HT-29 (cell line): Measurements from ENCODE around the genes GDA and ALDH1A1.

DNA sequence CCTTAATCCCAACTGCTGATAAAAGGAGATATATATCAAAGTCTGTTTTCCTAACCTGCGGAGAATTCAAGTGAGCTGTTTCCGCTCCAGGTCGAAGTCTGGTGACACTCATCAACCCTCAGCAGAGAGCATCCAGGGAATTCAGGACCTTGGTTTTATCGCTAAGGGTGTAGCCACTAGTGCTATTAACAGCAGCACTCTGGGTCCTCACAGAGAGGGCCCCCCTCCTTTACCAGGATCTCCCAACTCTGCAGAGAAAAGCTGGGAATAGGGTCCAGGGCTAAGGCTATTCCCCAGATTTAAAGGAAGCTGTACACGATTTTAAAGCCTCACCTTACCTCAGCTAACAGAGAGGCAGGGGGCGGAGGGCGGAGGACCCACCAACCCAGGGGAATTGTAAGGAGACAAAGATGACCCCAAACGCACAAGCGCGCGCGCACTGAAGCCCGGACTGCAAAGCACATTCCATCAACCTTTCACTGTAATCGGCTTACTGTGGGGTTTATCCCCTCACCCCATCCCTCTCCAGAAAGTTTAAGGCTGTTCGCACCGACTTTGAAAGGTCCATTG lies 770 bp downstream of the CEMIP2 start:
- RAMPAGE, long total RNA, result no peak

DNA sequence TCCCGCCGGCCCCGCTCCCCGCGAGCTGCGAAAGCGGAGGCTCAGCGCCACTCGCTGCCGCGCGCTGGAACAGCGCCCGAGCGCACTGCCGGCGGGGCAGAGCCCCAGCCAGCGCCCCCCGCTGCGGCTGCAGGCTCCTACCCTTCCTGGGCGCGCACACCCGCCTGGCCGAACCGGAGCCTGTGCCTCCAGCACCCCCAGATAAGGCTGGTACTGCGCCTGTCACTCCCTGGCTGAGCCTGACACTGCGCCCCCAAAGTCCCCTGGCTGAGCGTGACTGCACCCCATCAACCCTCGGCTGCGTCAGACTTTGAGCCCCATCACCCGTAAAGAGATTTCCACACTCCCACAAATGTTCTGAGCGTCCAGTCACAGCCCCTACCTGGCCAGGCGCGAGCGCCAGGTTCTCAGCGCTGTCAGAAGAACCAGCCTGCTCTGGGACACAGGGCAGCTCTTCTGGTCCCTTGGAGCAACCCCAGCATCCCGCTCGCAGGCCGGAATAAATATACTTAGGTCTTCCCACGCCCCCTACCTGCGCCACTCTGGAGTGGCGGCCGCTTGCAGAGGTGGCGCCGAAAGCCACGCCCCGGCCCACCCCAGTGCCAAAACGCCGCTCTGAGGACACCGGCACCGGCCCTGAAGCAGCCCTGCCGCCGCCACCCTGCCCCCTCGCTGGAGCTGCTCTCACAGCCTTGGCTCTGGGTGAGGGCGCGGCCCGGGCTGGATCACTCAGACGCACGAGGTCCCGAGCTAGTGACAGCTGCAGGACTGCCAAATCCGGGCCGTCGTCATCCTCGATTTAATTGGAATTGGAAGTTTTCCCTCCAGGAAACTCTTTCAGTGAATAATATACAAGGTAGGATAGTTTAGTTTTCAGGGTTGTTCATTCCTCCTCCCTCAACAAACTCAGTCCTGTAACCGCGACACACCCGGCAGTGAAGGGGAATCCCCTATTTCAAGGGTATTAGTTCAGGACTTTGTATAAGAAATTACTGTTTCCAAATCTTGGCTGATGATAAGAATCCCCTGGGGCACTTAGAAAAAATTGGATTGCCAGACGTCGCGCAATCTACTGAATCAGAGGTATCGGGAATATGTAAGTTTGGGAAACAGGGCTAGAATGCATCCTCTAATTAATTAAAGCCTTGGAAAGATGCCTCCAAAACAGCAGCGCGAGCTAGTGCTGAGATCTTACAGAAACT lies 1.1 kb upstream of the CEMIP2 start:
- RAMPAGE, long total RNA, result no peak

GRCh38 chr9:71945180-71945433 lies 33.7 kb downstream of the C9orf85 start:
- RAMPAGE, long total RNA, result no peak

DNA sequence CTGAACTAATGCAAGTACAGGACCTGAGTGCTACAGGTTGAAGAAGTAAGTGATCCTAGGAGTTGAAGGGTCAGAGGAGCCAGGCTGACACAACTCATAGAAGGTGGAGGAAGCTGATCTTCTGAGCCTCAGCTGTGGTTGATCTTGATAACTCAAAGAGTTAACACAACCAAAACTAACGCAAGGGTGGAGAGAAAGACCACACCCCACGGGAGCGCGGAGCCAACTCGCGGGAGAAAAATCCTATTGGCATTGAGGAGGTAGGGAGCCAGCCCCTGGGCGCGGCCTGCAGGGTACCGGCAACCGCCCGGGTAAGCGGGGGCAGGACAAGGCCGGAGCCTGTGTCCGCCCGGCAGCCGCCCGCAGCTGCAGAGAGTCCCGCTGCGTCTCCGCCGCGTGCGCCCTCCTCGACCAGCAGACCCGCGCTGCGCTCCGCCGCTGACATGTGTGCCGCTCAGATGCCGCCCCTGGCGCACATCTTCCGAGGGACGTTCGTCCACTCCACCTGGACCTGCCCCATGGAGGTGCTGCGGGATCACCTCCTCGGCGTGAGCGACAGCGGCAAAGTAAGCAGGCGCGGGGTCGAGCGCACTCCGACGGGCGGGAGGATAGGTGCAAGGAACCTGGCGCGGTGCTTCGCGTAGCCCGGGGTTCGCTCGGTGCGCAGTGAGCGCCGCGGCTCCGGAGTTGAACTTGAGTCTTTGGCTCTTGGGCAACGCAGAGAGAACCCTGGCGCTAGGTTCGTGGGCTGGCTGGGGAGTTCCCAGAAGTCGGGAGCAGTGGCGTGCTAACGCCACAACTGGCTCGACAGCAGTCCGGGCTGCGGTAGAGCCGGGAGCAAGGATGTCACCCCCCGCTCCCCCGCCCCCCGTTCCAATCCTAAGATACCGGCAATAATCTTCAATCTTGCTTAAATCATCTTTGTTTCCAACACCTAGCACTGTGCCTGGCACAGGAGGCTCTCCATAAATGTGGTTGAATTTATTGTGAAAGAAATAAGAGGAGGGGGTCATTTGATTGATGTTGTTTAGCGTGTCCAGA lies at the start of gene GDA:
Gene GDA (plus strand): TSS at position 324 of the 1,041 bp plus-strand sequence.
- RAMPAGE, long total RNA, result no peak

GRCh38 chr9:72349359-72349778 lies 15.6 kb downstream of the ZFAND5 start:
- RAMPAGE, long total RNA, result no peak

GRCh38 chr9:72358824-72359802 lies 5.9 kb downstream of the ZFAND5 start:
- RAMPAGE, long total RNA, result no peak

- RAMPAGE, long total RNA, result no peak
Observed at GRCh38 chr9:72361257-72361855, 3.7 kb downstream of the ZFAND5 start.

- RAMPAGE, long total RNA, result no peak
Observed at GRCh38 chr9:72362477-72363152, 2.4 kb downstream of the ZFAND5 start.

GRCh38 chr9:72539961-72540456 lies 18.6 kb downstream of the TMC1 start:
- RAMPAGE, long total RNA, result no peak

GRCh38 chr9:72557693-72558193 lies 36.3 kb downstream of the TMC1 start:
- RAMPAGE, long total RNA, result no peak

DNA sequence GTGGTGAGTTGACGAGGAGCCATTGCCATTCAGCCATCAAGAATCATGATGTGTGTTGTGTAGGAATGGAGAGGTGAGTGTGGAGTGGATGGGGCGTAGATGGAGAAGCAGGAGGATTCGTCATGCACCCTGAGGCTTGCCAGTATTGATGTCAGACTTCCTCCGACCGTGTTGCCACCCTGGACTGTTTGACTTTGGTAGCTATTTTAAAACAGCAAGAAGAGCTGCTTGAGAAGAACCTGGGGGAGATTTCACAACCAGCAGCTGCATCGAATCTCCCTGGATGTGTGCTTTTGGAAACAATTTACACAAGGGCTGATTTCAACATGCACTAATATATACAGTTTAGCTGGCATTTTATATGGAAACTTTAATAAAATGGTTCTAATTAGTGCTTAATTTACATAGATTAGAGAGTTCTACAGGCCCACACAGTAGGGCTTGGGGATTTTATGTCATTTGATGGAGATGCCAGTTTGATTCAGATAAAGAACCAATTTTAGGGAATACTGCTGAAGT lies 64.4 kb downstream of the TMC1 start:
- RAMPAGE, long total RNA, result no peak

DNA sequence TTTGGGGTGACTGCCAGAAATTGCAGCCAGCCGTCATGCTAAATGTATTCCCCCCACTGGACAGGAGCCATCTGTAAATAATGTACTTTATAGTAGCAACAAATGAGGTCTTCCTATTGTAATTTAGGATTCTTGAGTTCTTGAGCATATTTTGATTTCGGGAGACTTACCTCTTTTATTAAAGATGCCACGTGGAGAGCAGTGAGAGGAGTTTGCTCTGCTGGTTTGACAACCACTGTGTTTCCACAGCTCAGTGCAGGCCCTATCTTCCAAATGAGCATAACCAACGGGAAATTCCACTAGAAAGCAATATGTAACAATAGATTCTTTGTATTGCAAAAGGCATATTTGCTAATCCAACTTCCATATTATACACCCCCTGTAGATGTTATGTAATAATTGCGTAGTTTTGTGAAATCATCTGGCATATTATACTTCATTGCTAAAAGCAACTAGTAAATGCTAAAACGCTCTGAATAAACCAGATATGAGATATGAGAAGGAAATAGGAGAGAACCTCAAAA lies 27.5 kb downstream of the ALDH1A1 start:
- RAMPAGE, long total RNA, result no peak

DNA sequence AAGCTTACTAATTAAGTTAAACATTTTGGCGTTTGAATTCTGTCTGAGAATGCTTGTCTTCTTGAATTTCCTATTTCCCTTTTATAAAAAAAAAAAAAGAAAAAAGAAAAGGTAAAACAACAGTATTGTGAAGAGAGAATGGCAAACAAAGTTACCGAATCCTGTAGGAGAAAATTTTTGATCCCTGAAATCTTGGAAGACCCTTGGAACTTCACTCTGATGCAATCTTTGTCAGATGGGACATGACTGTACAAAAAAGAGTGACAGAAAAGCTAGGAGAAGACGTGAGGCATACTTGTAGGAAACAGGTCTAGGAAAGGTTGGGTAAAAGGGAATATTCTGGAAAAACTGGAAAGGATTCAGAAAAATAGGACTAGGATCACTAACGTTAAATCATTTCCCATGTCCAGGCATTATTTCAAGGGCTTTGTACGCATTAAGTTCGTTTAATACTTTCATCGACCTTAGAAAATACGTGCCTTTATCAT lies 3.1 kb downstream of the ALDH1A1 start:
- RAMPAGE, long total RNA, result no peak

DNA sequence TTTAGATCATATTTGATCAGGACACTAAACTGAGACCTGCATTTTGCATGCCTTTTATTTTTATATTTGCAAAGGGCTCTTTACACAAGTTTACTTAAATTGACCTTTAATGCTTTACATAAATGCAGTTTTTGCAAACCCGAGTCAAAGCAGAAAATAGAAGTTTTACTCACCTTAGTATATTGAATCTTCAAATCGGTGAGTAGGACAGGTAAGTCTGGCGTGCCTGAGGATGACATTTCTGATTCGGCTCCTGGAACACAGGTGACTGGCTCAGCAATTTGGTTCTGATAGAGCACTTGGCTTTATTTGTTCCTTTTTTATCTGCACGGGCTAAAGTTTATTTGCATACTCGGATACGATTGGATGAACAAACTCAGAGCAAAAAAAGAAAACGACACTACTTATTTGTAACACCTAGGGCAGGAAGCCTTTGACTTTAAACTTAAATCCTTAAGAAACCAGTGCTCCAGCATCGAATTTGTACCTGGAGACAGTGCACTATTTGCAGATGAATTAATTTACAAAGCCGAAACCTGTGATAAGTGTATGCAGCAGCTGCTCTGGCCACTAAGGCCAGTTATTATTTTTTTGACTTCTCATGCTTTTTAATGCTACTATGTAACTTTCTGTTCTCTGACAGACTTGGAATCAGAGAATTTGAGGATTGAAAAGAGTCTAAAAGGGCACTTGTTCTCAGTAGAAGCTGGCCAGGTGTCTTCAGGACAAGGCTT lies at the start of gene ALDH1A1:
Gene ALDH1A1 (minus strand): TSS at position 292 of the 734 bp plus-strand sequence.
- RAMPAGE, long total RNA, result start-site peak on the minus strand centred at position 274 of the sequence, 17 bp wide, 60 and 74 reads in 2 replicates

- RAMPAGE, long total RNA, result no peak
Observed at GRCh38 chr9:72983382-72984056, 30.7 kb upstream of the ALDH1A1 start.

DNA sequence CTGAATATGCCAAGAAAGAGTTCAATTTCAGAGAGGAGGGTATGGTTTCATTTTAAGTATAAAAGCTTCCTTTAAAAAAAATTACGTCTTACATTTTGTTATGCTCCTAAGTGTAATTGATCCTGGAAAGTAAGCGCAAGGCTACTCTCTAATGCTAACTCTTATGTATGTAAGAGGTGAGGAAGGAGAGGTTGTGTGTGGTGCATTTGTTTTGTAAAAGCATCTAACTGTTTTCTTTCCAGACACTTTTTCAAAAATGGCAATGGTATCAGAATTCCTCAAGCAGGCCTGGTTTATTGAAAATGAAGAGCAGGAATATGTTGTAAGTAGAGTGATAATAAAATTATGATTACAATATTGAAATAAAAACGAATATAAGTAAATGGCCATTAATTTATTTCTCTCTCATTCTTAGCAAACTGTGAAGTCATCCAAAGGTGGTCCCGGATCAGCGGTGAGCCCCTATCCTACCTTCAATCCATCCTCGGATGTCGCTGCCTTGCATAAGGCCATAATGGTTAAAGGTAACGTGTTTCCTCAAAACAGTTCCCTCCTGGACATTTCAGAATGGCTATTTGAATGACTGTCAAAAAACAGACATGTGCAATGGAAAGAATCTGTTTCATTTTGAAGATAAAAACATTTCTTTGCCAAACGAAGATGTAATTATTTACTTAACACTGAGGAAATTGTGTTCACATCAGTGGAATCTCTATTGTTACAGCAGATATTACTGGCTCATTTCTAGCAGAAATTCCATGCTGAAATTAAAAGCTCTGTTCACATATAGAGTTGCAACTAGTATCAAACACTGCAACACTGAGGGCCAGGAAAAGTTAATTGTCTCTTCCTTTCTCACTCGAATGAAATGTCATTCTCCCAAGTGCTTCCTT lies 6.9 kb downstream of the ANXA1 start:
- RAMPAGE, long total RNA, result no peak

DNA sequence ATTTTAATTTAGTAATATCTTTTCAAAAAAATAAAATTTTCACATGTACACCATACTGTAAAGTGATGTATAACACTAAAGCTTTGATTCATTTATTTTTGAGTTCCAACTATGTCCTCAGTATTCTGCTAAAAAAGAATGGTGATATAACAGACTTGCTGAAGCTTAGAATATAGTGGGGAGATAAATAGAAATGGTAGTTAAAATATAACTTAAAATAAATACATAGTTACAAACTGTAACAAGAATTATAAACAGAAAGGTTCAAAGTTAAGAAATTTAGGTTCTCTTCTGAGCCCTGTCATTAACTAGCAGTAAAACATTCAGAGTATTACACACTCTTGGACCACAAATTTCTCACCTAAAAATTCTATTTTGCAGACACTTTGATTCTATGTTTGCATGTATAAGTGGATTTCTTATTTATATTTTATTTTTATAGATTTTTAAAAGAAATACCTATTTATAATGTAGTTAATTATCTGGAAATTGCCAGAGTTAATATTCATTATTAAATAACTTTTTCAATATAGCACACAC lies 392.1 kb downstream of the ANXA1 start:
- RAMPAGE, long total RNA, result no peak

DNA sequence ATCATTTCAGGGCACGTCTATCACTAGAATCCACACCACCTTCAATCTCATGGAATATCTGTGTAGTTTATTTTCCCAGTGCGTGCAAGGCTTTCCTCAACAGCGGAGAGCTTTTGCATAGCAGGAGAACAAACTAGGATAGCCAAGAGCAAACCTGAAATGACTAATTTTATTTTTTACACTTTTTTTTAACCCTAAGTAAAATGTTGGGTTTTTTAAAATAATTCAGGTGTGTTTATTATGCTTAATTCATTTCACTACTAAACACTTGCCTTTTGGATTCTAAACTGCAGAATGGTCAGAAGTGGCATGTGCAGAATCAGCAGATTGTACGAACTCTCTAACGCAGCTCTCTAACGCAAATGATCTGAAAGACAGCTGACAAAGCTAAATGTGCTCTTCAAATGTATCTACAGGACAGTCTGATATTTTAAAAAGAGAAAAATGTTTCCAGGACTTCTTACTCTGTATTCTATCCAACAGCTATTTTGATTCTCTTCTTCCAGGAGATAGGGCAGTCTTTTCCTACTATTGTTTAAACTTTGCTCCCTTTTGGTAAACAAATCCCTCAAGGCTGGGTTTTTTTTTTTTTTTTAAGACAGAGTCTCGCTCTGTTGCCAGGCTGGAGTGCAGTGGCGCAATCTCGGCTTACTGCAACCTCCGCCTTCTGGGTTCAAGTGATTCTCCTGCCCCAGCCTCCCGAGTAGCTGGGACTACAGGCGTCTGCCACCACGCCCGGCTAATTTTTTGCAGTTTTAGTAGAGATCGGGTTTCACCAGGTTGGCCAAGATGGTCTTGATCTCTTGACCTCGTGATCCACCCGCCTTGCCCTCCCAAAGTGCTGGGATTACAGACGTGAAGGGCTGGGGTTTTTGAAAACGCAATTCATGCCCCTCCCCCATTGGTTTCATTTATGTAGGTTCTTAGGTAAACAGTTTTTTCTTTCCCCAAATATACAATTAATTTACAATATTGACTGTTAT lies 1.3 kb downstream of the NMRK1 start:
- RAMPAGE, long total RNA, result no peak

DNA sequence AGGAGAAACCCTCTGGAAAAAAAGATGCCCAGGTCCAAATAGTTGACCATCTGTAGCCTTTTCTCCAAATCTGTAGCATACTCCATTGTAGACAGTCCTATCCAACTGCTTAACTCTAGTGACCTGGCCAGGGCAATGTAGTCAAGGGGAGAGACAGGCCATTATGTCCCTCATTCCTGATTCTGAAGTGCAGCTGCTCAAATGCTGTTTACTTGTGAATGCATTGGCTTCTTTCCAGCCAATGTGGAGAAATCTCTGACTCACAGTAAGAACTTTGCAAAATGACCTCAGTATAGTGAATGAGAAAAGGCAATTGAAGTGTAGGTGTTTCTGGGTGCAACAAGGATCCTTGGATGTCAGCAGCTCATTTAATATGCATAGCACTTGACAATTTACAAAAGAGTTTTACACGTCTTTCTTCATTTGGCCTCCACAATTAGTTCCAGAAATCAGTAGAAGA lies 367.1 kb downstream of the OSTF1 start:
- RAMPAGE, long total RNA, result no peak

- RAMPAGE, long total RNA, result no peak
Observed at GRCh38 chr9:75889699-75890403, 622 bp upstream of the PCSK5 start.